Occipital lobe (tissue), 2 donors: ENCODE measurements around a stretch of chr15.

- RAMPAGE, long total RNA = no peak
Observed at GRCh38 chr15:92821509-92822197, 78.5 kb upstream of the CHD2 start.

GRCh38 chr15:92897964-92898433 lies 2.1 kb upstream of the CHD2 start:
- RAMPAGE, long total RNA = no peak

GRCh38 chr15:92922416-92922862 lies 22.3 kb downstream of the CHD2 start:
- RAMPAGE, long total RNA = no peak

GRCh38 chr15:92939219-92939743 lies 39.2 kb downstream of the CHD2 start:
- RAMPAGE, long total RNA = no peak

DNA sequence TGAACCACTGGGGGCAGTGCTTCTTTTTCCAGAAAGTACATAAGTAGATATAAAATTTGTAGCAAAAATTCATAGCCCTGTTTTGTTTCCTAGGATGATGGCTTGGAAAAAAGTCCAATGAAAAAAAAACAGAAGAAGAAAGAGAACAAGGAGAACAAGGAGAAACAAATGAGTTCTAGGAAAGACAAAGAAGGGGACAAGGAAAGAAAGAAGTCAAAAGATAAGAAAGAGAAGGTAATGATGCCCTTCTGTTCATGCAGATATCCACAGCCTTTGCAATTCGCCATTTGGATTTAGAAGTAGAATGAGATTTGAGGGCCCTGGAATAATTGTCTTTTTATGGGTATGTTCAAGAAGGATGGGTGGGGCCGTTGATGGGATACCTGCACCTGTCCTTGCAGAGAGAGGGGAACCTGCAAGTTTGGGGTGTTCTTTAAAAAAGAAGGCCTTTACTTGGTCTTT lies 86.9 kb downstream of the RGMA start:
- RAMPAGE, long total RNA = no peak

DNA sequence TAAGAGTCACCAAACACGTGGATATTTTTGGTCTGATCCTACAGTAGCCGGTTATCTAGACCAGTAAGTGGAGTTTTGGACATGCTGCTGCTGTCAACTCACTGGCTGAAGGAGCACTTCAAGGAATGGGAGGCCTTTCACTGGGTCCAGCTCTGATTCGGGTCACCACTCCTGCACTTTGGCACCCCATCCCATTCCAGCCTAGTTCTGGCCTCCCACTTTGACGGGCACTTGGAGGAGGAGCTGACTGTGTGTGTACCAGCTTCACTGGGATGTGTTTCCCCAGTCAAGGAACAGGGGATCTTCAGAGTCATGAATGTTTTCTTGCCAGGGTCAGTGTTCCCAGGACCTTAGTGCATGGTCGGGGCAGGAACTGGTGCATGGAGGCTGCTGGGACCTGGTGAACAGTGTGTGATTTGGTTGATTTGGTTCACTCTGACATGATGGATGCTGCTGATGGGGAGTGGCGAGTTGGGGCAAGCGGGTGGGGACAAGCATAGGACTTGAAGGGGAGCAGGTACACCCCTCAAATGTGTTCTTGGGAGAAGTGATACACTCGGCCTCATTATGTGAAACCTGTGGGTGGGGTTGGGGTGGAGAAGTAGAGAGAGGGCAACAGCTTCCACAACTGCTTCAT lies 64.2 kb downstream of the RGMA start:
- RAMPAGE, long total RNA = no peak

GRCh38 chr15:93025366-93025941 lies 63.6 kb downstream of the RGMA start:
- RAMPAGE, long total RNA = no peak

DNA sequence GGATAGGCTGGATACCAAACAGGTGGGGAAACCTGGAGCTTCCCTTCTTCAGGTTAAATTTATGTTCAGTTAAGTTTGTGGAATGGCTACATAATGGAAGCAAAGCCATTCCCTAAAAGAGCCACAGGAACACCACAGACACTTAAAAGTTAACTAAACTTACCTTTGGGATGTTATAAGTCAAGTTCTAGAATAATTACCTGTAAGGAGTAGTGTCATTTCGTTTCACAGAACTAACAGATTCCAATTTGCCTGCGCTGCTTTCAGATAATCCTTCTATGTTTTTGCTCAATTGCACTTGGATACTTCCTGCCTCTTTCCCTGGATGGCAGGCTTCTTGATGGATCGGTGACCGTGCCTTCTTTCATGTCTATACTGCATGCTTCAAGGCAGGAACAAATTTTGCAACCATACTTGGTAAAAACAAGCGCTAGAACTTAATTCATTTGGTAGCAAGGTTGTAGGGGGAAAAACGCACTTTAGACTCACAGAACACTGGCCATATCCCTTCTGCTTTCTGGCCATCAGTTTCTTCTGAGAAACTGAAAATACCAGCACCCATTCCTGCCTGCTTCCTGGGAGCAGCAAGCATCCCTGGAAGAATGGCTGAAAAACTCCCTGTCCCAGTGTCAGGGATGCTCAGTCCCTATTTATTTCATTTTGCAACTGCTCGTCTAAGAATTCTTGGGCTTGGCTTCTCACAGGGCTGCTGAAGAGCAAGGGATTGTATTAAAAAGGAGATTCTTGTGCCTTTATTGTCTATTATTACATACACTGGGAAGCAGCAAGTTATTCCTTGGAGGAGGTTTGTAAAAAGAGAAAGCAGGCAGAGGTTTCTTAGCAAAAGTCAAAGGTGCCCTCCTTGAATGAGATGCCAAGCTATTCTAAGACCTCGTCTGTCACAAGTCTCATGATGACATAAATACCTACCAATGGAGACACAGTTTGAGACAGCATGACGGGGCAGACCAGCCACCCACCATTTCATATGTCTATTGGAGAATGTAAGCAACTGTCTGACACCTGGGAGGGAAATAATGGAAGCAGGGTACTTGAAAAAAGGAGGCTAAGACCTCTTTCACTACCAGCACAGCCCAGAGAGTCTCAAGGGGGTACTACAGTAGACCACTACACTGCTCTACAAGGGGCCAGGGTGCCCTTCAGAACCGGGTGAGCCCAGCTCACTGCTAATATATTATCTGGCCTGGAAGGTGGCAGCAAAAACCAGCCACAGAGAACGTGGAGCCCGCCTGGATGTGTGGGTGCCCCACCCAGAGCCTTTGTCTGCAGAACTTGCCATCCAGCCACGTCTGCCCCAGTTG lies 2.5 kb downstream of the RGMA start:
- RAMPAGE, long total RNA = no peak

DNA sequence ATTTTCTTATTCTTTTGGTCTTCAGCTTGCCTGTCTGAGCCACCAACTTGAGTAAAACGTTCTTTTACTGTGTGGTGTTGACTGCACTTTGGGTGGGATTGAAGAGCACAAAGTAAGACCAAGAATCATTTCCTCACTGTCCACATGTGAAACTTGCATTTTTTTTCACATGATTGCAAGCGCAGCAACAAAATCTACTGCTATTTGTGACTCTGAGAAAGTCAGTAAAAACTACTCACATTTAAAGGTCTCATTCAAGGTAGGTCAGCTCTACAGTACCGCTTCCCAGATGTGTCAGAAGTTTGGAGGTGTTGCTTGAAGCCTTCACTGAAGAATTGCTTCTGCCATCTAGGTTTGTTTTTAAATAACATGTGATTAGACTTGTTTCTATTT lies 201.3 kb upstream of the MCTP2 start:
- RAMPAGE, long total RNA = no peak

- RAMPAGE, long total RNA = no peak
Observed at GRCh38 chr15:94110737-94111122, 120.6 kb upstream of the MCTP2 start.

DNA sequence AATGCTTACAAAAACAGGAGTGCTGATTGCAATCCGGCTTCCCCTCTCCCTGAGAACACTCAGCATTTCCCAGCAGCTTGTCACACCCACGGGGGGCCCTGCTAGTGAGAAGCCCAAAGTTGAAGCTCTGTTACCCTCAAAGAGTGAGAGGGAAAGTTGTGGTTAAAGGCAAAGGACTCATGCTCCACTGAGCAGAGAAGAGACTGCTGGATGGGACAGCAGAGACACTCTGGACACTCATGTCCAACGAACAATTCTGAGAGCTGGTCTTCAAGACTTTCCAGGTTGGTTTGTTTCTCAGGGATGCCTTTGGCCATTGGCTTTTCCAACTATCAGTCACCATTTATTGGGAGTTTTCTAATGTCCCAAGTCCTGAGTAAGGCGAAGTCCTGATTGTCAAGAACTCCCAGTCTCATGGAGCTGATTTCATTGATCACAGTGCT lies 3.1 kb downstream of the MCTP2 start:
- RAMPAGE, long total RNA = no peak

GRCh38 chr15:94377528-94378139 lies 146.3 kb downstream of the MCTP2 start:
- RAMPAGE, long total RNA = no peak

DNA sequence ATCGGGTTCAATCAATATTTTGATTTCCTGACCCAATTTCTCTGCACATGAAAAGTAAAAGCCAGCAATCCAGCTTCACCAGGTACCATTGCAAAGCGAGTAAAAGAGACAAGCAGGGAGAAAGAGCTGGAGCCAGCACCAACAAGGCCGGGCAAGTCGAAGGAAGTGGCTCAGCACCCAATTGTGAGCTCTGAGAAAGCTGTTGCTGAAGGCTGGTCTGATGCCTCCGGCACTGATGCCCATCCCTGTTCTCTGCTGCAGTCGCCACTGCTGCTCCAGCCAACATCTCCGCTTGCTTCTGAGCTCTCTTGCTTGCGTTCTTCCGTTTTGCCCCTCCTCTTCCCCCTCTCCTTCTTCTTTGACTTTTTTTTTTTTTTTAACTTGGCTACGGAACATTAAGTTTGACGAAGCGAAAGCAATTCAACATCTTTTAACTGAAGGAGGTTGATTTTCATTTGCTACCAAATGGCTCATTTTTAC lies 442.9 kb downstream of the MCTP2 start:
- RAMPAGE, long total RNA = no peak

DNA sequence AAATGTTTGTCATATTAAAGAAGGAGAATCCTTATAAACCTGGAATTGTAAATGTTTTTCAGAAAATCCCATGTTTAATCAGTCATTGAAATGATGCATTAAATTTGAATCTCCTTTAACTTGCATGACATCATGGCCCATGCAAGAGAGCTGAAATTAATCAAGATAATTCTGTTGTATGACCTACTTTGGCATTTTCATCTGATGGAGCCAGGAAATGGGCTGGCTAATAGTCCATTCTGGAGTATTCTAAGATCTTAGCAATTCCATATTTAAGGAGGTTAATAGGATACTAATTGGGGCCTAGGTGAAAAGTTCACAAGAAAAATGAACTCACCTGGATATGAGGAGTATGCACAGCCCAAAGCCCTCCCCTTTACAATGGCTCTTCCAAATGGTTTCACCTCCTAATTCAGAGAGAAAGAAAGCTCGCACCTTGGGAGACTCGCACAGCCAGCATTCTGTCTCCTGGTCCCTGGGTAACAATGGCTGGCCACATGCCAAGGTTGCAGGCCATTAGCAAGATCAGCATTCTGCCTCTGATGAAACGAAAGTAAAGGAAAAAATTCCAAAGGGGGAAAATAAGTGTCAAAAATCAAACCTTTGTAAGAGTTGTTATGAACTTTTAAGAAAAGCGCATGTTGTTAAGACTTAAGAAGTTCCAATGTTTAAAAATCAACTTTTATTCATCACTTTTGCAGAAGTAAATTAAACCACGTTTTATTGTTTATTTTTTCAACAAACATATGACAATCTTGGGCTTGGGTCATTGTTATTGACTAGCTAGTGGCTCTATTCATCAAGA lies 786.5 kb downstream of the MCTP2 start:
- RAMPAGE, long total RNA = no peak

GRCh38 chr15:95287527-95288343 lies 1042.8 kb upstream of the NR2F2 start:
- RAMPAGE, long total RNA = no peak

DNA sequence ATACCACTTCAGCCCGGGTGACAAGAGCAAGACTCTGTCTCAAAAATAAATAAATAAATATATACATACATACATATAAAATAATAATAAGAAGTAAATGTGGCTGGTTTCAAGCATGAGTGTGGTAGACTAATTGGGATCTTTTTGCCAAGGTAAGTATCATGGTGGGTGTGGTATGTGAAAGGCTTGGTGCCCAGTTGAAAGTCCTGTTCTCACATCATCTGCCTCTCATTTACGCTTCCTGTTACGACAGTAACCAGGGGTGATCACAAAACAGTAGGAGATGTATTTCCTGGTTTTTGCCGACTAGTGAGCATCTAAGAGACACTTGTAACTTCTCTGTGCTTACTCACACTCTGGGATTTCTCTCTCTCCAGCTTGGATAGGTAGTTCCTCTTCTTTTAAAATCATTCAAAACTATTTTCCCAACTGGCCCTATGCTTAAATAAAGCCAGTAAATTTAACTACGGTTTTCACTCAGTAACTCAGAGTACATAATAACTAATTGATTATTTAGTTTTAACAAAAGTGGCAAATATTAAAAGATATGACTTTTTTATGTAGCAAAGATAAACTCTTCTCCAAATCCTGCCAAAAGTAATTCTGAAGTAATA lies 1028.2 kb upstream of the NR2F2 start:
- RAMPAGE, long total RNA = no peak

DNA sequence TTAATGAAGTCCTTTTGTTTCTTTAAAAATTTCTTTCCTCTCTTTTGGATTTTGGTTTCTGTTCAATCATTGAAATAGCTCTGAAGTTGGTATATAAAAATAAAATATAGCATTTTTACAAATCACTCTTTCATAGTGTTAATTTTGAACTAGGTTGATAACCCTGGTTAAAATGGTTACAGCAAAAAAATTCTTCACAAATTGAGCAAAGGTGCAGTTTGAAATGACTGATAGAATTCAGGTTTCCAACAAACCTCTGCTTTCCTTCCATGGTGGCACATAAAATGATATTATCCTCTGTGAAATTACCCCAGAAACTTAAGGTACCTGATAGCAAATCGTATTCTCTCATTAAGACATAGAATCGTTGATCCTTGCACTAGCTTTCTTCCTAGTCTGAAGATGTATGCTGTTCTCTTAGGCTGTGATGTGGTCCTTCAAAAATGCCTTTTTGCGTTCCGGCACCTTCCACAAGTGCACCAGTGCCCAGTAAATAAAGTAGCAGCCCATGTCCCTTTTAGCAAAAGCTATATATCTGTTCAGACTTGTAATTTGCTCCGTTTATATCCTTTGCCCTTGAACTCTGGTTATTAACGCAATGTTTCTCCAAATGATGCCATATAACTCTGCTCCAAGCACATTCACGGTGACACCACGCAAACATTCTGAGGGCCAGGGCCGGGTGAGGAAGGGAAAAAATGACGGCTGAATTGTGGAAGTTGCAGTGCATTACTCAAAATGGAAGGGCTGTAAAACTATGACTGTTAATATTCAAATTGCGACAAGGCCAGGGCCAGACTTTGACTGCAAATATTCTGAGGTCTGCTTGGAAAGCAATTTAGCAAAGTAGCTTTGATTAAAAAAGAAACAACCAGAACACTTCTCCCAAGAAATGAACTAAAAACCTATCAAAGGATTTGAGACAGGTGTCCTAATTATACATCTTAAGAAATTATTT lies 1001.2 kb upstream of the NR2F2 start:
- RAMPAGE, long total RNA = no peak

DNA sequence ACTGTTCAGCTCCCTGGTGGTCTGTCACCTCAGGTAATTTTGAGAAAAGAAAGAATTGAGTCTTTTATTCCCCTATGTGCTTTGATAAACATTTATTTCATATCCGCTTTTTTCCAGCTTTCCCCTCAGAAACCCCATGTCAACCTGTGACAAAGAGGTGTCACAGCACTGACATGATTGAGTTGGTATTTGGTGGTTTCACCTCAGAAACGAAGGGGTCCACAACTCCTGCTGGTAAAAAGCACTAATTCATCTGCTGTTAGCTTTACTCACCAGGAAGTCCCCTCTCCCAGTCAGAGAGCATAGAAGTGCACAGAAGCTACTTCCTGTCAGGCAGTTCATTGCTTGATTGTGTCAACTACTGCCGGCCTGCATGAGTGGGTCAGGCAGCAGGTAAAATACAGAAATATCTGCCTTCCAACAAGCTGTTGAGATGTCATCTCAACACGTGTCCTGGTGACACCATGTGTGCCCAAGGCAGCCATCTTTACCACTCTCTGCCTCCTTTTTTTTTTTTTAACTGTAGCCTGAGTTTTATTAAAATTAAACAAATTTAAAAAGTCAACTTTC lies 596.6 kb upstream of the NR2F2 start:
- RAMPAGE, long total RNA = no peak

GRCh38 chr15:96042818-96043371 lies 287.6 kb upstream of the NR2F2 start:
- RAMPAGE, long total RNA = no peak

DNA sequence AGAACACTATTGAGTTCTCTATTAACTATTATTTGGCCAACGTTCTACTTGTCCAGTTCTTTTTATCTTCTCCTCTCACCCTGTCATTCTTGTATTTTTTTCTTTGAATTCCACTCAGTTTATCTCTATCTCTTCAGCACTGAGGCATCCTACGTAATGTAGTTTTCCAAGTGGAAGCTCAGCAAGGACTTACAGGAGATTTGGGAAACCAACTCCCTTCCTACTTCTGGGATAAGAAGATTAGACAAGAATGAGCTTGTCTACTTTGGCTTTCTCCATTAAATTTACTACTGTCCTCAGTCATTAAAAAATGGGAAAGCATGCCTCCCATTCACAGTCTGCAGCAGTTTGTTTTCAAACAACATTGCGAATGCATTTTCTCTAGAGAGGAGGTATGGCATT lies 21.3 kb upstream of the NR2F2 start:
- RAMPAGE, long total RNA = no peak